Left ventricle myocardium (tissue), 1 donor: Measurements from ENCODE around the genes MMRN1 and PDLIM5.

DNA sequence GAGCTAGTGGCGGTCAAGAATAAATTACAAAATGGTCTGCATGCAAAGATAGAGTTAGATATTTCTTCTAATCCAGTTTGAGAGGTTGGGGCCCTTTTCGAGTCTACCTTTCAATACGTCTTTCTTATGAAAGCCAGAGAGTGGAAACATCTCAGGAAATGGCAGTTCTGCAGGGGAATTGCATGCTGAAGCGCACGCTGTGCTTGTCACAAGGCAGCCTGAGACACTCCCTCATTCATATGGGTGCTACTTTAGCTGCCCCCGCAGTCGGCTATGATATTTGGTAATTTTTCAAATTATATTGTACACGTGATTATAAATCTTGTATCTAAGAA, 145.4 kb upstream of the NAP1L5 start:
- PRO-cap, result no peak

DNA sequence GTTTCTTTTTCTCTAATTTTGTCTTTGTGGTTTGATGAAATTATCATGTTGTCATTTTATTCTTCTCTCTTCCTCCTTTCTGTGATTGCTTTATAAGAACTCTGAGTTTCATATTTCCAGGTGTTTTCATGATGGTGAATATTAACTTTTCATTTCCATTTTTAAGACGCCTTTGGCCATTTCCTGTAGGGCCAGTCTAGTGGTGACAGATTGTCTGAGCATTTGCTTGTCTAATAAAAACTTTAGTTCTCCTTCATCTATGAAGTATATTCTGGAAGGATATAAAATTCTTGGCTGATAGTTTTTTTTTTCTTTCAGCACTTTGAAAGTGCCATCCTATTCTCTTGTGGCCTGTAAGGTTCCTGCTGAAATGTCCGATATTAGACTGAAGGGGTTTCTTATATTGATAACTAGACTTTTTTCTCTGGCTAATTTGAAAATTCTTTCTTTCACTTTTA, 128.1 kb downstream of the FAM13A start:
- PRO-cap, result no peak

- PRO-cap, result no peak
Observed at GRCh38 chr4:89161067-89161392, 49.7 kb downstream of the TIGD2 start.

DNA sequence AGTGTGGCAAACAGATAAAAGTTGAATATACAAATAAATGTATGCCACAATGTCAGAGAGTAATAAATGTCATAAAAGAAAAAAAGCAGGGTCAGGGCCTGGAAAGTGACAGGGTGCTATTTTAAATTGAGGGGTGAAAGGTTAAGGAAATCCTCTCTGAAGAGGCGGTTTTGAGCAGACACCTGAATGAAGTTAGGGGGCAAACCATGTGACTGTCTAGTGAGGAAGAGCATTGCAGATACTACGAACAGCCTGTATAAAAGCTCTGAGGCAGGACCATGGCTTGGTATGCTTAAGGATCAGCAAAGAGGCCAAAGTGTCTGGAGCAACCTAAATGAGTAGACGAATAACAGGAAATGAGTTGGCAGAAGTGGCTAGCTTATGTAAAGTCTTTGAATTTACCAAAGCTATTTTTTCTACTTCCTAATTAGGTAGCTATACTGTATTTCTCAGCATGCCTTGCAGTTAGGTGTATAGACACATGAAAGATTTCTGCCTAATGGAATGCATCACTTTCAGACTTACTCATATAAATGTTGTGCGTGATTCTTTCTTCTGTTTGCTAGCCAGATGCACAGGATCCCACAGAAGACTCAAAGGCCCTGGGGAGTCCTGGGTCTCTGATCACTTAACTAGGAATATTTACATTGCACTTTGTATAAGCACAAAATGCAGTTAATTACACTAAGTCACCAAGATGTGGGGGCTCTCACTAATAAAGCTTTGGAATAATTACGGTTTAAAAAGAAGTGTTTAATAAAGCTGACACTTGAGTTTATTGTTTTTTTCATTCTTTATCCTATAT, 9.4 kb upstream of the GPRIN3 start:
- PRO-cap, result no peak

GRCh38 chr4:89331551-89332157, 24.1 kb upstream of the GPRIN3 start:
- PRO-cap, result no peak

GRCh38 chr4:89470098-89470496, 162.5 kb upstream of the GPRIN3 start:
- PRO-cap, result no peak

GRCh38 chr4:89550091-89550432, 242.5 kb upstream of the GPRIN3 start:
- PRO-cap, result no peak

DNA sequence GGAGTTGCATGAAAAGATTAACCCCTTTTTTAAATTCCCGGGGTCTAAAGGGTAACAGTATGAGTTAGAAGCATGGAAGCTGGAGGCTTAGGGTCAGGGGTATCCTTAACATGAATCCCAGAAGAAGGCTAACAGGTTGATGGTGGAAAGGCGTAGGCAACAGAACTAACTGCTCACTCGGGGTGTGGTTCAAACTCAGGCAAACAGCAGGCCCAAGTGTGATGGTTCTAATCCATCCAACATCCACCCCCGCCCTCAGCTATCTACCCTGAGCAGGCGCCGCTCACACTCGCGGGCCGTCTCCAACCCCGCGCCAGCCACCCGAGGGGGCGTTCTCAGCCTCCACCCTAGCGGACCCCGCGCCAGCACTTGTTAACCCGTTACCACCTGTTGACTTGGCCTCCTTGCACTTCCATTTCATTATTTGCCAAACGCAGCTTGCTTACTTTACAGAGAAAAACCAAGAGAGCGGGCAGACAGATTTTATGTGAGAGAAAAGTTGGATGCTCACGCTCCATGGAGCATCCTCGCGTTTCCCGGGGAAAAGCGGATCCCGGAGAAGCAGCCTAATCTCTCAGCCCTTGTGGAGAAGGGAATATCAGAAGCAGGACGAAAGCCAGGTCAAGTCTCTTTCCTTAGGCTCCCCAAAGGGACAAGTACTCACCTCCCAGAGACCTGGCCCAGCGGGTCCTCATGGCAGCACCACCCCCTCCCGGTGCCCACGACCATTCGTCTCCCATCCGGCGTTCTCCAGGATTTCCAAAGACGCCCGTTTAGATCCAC, 820 bp downstream of the SNCA start:
- PRO-cap, result no peak

DNA sequence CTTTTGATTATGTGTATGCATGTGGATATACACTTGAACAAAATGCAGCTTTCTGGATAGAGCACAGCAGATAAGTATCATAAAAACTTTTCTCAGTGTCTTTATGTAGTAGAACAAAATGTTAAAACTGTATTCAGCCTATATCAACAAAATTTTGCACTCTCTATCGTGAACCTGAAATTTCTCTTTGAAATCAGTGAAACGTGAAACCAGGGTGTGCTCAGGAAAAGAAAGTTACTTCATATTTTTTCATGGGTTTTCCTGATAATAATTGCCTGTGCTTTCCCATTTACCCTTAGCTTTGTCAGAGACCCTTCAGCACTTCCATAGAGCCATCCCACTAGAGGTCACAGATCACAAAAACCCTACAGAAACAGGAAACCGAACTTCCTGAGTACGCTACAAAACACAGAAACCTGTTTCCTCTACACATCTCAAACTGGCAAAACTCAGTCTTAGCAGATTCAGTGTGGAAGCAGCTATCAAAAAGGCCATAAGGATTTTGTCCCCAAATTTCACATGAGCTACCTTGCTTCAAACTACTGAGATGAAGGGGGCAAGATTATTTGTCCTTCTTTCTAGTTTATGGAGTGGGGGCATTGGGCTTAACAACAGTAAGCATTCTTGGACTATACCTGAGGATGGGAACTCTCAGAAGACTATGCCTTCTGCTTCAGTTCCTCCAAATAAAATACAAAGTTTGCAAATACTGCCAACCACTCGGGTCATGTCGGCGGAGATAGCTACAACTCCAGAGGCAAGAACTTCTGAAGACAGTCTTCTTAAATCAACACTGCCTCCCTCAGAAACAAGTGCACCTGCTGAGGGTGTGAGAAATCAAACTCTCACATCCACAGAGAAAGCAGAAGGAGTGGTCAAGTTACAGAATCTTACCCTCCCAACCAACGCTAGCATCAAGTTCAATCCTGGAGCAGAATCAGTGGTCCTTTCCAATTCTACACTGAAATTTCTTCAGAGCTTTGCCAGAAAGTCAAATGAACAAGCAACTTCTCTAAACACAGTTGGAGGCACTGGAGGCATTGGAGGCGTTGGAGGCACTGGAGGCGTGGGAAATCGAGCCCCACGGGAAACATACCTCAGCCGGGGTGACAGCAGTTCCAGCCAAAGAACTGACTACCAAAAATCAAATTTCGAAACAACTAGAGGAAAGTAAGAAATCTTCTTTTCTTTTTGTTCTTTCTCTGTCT, at the start of gene MMRN1:
Gene MMRN1, plus strand, starts transcription at position 430 of the 1,208 bp plus-strand sequence.
- PRO-cap, result no peak

GRCh38 chr4:92277131-92277793, 26.5 kb upstream of the GRID2 start:
- PRO-cap, result no peak

- PRO-cap, result bidirectional peak, plus-strand start at chr4:94451942, minus-strand start at chr4:94451806
Observed at GRCh38 chr4:94451616-94452547, at the start of gene PDLIM5. Gene PDLIM5, plus strand, starts transcription at chr4:94451942.

DNA sequence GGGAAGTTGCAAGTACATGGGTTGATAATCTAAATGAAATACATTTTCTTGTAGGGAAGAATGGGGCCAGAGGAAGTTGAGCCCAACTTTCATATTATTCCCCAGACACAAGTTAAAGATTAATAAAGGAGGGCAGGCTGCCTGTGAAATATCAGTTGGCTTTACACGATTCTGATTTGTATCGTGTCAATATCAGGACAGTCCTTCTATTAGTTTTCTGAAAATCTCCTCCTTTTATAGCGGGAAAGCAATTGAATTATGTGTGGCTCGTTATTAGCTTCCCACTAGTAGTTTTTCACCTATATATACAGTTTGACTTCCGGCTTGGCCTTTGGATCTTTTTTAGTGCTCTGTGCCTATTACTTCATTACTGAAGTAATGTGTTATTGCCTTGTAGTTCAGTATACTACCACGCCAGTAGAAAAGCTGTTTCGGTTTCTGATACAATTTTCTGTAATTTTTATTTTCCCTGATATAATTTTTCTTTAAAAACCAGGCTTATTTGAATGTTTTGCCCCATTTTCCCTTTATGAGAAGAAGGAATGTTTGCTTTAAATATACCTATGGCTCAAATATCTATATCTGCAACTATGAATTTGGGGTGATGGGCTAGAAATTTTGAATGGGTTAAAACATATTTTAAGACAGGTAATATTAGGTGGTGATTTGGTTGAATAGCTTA, 1.9 kb downstream of the PDLIM5 start:
- PRO-cap, result no peak

DNA sequence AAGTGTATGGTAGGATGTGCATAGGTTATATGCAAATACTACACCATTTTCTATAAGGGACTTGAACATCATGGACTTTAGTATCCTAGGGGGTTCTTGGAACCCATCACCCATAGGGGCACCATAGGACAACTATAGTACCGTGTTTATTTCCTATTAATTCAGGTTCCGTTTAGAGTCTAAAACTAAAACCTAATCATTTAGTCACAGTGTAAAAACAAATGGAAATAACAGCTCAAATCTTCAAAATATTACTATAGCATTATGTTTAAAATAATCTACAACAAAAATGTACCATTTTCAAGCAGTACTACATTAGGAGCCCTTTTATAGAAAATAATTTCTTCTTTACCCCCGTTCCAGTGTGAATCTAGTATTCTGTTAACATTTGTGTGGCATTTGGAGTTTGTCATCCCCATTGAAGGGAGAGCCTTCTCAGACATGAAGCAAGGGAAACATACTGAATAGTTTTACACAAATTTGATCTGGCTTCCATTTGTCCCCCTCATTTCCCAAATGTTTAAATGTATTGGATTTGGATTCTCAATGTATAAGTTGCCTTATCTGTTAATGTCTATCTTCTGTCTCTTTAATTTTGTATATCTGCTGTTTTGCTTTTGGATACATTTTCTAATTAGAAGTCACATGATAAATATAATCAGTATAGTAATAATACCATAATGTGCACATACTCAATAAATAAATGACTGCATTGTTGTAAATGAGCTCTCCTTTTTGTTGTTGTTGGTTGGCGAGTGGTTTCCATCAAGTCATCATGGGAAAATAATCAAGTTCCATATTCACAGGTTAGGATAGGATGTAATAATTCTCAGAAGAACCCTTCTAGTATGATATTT, 90.0 kb upstream of the BMPR1B start:
- PRO-cap, result no peak

DNA sequence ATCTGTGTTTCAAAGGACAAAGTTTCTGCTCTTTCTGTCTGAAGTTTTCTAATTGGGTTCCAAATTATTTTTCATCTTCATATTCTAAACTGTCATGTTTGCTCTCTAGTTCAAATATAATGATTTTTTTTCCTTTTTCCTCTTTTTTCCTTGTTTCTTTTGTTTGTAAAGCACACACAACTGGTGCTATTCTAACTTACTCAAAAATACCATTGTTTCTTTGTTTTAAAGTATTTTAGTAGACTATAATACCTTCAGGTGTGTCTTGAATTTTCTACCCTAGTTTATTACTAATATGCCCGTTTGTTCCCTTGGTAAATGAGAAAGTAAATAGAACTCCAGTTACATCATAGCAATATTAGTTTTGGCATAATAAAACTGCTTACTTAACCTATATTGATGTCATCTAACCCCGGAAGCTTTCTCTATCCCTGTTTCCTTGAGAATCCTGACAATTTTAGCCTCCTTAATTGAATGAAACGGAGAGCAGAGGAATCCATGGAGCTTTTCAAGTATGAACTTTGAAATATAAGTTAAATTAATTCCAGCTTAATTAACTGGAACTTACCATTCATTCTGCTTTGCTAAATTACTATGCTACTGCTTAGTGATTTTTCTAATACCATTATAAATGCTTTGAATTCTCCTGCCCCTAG, 87.5 kb upstream of the BMPR1B start:
- PRO-cap, result no peak

- PRO-cap, result no peak
Observed at GRCh38 chr4:94841215-94841892, 83.6 kb downstream of the BMPR1B start.

GRCh38 chr4:95549801-95550335, 1.1 kb upstream of the UNC5C start:
- PRO-cap, result unidirectional peak, minus-strand start at chr4:95549958

GRCh38 chr4:95954029-95954454, 114.1 kb downstream of the PDHA2 start:
- PRO-cap, result no peak

GRCh38 chr4:96902608-96902979, 1062.7 kb downstream of the PDHA2 start:
- PRO-cap, result no peak

DNA sequence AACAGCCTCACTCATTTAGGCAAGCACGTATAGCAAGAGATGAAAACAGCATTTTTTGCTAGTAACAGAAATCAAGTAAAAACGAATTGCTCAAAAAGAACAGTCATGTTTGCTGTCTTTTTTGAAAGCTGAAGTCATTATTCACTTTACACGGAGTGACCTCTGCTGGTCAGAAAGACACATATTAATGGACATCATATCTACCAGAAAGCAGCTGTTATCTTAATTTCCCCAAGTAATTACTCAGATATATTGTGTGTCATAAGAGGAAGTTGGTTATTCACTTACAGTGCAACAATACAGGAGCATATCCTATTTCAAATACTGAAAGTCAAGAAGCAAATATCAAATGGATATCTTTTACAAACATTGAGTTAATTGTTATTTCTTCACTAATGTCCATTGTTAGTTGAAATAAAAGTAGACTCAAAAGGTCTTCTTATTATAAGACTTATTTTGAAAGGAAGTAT, 422.1 kb downstream of the STPG2 start:
- PRO-cap, result no peak

- PRO-cap, result no peak
Observed at GRCh38 chr4:97866765-97867206, 276.5 kb downstream of the STPG2 start.